Breast (tissue), 4 donors: ENCODE data around the genes IMPDH1, METTL2B and GARIN1A.

DNA sequence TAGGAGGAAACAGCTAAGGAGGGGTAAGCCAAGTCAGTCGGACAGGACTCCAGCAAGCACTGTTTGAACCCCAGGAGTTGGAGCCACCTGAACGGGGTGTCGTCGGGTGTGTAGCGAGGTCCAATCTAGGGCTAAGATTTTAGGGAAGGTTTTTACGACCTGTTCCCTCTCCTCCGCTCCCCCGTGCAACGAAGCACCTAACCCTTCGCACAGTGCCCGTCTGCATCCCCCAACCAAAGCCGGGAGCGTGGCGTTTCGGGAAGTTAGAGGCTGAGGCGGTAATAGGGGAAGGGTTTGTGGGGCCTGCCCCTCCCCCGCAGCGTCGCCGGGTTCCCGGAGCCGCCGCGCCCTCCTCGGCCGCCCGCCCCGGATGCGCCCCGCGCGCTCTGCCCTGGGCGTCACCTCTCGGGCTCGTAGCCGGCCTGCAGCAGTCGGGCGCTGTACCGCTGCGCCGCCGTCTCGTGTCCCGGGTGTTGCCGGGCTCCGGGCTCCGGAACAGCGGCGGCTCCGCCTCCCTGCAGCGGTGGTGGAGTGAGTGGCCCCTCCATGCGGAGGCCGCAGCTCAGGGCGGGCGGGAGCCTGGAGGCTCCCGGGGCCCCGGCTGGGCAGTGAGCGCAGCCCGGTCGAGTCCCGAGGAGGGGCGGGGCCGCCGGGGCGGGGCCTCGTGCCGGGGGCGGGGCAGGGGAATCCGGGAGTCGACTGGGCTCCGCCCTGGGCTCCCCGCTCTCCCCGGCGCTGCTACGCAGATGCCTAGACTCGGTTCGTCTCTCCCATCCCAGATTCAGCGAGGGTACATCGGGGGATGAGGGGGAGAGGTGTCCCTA, at the start of gene IMPDH1:
TSS of gene IMPDH1 (minus strand) at position 629 of the 824 bp plus-strand sequence.
- PRO-cap, 3 experiments = peak in 3 of 3 experiments; most common plus-strand start position 427 of the sequence (in 3); most common minus-strand start position 610 of the sequence (in 3)
- RRBS = 2% methylated on average over 39 of the region's 79 CpGs

- PRO-cap, 3 experiments = no peak in any of the 3 experiments
- RRBS = no CpG with 5 or more reads among the region's 7 CpGs
These were observed 11.6 kb upstream of the HILPDA start for GRCh38 chr7:128443799-128444804.

GRCh38 chr7:128476356-128477182, at the start of gene METTL2B:
METTL2B (plus strand) TSS chr7:128476748.
- PRO-cap, 3 experiments = peak in 3 of 3 experiments; most common plus-strand start chr7:128476811 (in 2); most common minus-strand start chr7:128476698 (in 3)
- RRBS = no CpG with 5 or more reads among the region's 53 CpGs

- PRO-cap, 3 experiments = no peak in any of the 3 experiments
- RRBS = no CpG with 5 or more reads among the region's 3 CpGs
These were observed 57.0 kb downstream of the METTL2B start for GRCh38 chr7:128533352-128534177.

DNA sequence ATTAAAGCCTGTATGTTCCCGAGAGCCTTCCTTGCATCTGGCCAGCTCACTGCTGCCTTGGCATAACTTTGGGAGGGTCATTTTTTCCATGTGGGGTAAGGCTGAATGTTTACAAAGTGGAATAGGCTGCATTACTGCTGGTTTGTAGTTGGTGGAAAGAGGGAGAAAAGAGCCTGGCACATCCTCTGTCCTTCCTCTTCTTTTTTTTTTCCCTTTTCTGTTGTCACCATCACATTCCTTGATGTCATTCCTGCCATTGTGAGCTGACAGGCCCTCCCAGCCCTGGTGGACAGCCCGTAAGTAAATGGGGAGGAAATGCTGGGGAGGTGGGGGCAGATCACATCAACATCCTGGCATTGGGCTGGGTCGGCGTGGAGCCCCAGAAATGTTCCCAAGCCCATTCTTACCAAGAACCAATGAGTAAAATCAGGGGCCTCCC, at the start of gene GARIN1A:
TSS of gene GARIN1A (plus strand) at position 311 of the 439 bp plus-strand sequence.
- PRO-cap, 3 experiments = no peak in any of the 3 experiments
- RRBS = no CpG with 5 or more reads among the region's 4 CpGs

GRCh38 chr7:128801181-128801753, 9.5 kb downstream of the CCDC136 start:
- PRO-cap, 3 experiments = no peak in any of the 3 experiments
- RRBS = 95% methylated on average over 3 of the region's 13 CpGs

DNA sequence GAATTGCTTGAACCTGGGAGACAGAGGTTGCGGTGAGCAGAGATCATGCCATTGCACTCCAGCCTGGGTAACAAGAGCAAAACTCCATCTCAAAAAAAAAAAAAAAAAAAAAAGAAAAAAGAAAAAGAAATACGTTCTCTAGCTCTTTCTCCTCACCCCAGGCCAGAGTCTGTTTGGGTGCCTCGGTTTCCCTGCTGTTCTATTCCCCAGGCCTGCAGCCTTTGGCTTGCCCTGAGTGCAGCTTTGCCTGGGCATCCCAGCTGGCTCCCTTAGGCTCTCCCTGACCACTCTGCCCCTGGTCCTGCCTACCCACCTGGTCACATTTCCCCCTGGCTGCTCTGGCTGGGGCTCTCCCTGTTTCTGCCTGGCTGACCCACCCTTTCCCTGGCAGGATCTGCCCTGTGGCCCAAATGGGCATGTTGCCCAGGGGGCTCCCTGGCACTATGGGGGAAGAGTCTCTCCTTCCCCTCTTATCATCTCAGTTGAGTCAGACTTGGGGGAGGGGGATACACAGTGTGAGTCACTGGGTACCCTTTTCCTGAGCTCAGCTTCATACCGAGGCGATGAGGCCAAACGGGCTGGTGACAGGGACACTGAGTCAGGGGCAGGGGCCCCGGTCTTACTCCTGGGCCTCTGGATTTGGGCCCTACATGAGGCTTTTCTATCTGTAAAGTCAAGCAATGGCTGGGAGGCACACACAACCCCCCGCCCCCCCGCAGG, 915 bp upstream of the FLNC start:
- PRO-cap, 3 experiments = no peak in any of the 3 experiments
- RRBS = 71% methylated on average over 1 of the region's 9 CpGs

- PRO-cap, 3 experiments = peak in 3 of 3 experiments; most common minus-strand start chr7:128831480 (in 3)
- RRBS = 14% methylated on average over 2 of the region's 37 CpGs
These were observed 1.3 kb downstream of the FLNC start for GRCh38 chr7:128831162-128832236.

DNA sequence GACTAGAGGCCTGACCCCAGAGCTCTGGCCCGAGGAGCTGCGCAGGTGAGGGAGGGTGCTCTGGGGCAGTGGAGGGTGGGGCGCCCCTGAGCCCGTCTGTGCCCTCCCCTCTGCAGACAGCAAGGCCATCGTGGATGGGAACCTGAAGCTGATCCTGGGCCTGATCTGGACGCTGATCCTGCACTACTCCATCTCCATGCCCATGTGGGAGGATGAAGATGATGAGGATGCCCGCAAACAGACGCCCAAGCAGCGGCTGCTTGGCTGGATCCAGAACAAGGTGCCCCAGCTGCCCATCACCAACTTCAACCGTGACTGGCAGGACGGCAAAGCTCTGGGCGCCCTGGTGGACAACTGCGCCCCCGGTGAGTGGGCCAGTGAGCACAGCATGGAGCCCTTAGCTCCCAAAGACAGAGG, 5.0 kb downstream of the FLNC start:
- PRO-cap, 3 experiments = no peak in any of the 3 experiments
- RRBS = no CpG with 5 or more reads among the region's 14 CpGs

GRCh38 chr7:128836446-128837470, 6.6 kb downstream of the FLNC start:
- PRO-cap, 3 experiments = no peak in any of the 3 experiments
- RRBS = 71% methylated on average over 3 of the region's 26 CpGs

GRCh38 chr7:128868890-128869853, 3.0 kb downstream of the ATP6V1FNB start:
- PRO-cap, 3 experiments = no peak in any of the 3 experiments
- RRBS = 1% methylated on average over 38 of the region's 85 CpGs

DNA sequence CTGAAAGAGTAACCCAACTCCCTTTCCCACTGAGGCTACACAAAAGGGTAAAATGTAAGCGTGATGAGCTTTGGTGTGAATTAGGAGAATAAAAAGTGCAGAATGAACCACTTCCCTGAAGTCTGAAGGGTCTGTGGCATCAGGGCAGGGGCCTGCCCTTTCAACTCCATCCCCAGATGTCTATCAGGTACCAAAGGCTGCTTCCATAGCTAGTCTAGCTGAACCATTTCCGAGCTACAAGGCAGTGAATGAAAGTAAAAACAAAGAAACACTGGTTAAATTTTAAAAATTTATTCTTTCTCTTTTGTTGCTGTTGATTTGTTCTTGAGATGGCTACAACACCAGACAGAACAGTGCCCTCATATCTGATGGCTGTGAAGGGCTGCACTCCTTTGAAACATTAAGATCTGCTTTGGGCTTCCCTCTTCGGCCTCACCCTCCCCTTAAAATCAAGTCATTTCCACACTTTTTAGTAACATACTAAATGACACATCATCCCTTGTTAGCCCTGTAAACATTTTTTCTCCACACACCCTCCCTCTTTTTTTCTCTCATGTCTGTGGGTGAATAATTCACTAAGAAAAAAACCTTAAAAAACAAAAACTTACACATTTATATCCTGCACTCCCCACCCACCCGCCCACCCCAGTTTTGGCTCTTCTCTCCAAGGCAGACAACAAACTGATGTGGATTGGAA, 16.3 kb downstream of the IRF5 start:
- PRO-cap, 3 experiments = no peak in any of the 3 experiments
- RRBS = no CpG with 5 or more reads among the region's 4 CpGs

DNA sequence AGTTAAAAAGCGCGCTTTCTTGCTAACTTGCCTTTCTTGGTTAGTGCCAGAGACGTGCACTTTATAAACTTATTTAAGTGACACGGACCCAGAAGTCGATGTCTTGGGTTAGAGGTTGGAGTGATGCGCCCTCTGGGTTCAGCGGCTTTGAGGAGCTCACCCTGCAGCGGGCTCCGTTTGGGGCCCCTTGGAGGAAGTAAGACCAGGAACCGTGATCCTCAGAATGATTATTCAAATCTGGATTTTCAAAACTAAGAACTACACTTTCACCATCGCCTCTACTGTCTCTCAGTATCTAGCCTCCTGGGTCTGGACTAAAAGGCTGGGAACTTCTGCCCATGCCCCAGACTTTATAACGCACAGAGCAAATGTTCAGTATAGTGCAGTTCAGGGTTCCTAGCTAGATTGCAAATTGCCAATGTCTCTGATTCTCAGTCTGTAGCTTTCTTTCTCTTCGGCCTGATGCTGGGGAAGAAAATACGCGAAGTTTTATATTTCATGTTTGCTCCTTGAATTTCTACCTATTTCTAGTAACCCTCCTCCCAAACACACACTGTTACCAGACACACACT, 18.6 kb upstream of the SMO start:
- PRO-cap, 3 experiments = no peak in any of the 3 experiments
- RRBS = no CpG with 5 or more reads among the region's 15 CpGs

- PRO-cap, 3 experiments = no peak in any of the 3 experiments
- RRBS = no CpG with 5 or more reads among the region's 7 CpGs
These were observed 45.3 kb upstream of the STRIP2 start for GRCh38 chr7:129388648-129389612.

DNA sequence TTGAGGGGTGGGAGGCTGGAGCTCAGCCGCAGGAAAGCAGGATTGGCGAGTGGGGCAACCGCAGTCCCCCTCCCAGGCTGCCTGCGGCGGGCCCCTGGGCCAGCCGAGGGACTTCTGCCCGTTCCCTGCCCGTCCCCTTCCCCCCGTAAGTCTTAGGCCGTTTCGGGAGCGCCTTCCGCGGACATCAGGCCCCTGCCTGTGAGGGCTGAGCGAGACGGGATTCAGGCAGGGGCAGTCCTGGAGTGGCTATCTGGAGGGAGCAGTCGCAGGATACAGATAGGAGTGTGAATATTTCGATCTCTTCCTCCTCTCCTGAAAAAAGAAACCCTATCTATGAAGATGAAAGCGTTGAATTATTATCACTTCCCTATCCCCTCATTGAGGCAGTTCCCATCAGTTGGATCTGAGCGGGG, 748 bp downstream of the STRIP2 start:
- PRO-cap, 3 experiments = no peak in any of the 3 experiments
- RRBS = no CpG with 5 or more reads among the region's 20 CpGs

- PRO-cap, 3 experiments = no peak in any of the 3 experiments
- RRBS = 2% methylated on average over 3 of the region's 17 CpGs
These were observed 341 bp upstream of the NRF1 start for GRCh38 chr7:129611221-129611536.

DNA sequence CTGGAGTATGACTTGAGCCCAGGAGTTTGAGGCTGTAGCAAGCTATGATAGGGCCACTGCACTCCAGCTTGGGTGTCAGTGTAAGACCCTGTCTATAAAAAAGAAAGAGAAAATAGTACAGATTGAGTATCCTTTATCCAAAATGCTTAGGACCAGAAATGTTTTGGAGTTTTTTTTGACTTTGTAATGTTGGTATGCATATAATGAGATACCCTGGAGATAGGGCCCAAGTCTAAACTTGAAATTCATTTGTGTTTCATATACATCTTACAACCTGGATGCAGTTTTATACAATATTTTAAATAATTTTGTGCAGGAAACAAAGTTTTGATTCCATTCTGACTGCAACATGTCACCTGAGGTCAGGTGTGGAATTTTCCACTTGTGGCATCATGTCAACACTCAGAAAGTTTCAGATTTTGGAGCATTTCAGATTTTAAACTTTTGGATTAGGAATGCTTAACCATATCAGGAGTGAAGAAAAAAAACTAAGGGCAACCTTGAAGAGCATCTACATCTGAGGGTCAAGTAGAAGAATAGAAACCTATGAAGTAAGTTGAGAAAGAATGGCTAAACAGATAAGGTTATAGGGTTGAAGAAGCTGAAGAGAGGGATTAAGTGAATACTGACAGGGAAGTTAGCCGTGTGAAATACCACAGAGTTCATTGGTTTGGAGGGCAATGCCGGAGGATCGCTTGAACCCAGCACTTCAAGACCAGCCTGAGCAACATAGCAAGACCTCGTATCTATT, 7.3 kb downstream of the NRF1 start:
- PRO-cap, 3 experiments = no peak in any of the 3 experiments
- RRBS = no CpG with 5 or more reads among the region's 4 CpGs

DNA sequence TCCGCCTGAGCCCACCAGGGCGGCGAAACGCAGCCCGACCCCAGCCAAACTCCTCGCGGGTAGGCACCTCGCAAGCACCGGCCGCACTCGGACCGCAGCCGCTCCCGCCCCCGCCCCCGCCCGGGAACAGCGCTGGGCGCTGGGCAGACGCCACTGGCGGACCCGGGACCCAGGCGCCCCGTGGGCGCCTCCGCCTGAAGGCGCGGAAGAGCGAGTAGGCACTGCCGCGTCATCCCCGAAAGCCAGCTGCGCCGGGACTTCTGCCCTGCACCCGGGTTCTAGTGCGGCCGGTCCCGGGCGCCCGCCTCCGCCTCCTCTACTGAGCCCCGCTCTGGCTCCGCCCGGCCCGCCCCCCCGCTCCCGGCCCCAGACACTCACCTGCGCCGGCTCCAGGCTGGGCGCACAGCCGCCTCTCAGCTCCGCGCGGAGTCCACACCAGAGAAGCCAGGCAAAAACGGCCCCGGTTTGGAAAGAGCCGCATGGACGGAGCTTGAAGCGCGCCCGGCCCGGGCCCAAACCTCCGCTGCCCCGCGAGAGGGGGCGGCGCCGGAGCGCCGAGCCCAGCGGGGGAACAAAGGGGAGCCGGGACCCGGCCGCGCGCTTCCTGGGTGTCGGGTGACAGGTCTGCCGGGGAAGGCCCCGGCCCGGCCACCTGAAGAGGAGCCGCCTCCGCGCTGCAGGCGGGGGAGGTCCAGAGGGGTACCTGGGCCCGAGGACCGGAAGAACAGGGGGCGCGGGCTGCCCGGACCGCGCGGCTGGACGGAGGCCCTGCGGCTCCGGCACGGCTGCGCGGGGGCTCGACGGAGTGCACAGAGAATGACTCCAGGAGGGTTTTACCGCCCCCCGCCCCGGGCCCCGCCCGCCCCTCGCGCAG, 168.1 kb downstream of the NRF1 start:
- PRO-cap, 3 experiments = peak in 3 of 3 experiments; most common plus-strand start position 377 of the sequence (in 2); most common minus-strand start position 818 of the sequence (in 3)
- RRBS = 2% methylated on average over 74 of the region's 107 CpGs

- PRO-cap, 3 experiments = no peak in any of the 3 experiments
- RRBS = no CpG with 5 or more reads among the region's 2 CpGs
These were observed 75.5 kb downstream of the UBE2H start for GRCh38 chr7:129877202-129877709.

- PRO-cap, 3 experiments = peak in 2 of 3 experiments; most common plus-strand start chr7:129950298 (in 1); most common minus-strand start chr7:129950442 (in 1)
- RRBS = no CpG with 5 or more reads among the region's 11 CpGs
These were observed 2.4 kb downstream of the UBE2H start for GRCh38 chr7:129950157-129950964.